ENCODE measurements around the gene CYTL1.

- PRO-cap = no peak
Measured at GRCh38 chr4:2266229-2266468, 4.2 kb upstream of the MXD4 start.

DNA sequence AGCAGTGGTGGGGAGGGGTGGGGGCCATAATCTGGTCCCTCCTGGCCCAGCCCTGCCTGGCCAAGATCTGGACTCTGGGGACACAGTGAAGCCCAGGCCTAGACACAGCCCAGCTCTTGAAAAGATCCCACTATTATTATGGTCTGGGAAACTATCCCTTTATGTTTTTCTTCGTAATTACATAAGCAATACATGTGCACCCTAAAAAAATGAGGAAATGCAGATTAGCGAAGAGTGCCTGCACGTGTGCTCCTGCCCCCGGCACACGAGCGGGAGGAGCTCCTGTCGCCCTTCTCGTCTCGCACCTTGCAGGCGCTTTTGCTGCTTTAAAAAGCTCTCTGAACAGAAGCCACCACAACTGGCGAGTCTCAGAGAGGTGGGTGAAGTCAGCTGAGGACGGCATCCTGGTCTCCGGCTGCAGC lies 28.9 kb upstream of the MXD4 start:
- PRO-cap = no peak

- PRO-cap = no peak
Measured at GRCh38 chr4:2393432-2394051, 24.9 kb downstream of the ZFYVE28 start.

GRCh38 chr4:2406816-2407404 lies 11.5 kb downstream of the ZFYVE28 start:
- PRO-cap = no peak

- PRO-cap = no peak
Measured at GRCh38 chr4:2416915-2417901, 1.2 kb downstream of the ZFYVE28 start.

- PRO-cap = no peak
Measured at GRCh38 chr4:2484679-2485515, 16.0 kb downstream of the RNF4 start.

DNA sequence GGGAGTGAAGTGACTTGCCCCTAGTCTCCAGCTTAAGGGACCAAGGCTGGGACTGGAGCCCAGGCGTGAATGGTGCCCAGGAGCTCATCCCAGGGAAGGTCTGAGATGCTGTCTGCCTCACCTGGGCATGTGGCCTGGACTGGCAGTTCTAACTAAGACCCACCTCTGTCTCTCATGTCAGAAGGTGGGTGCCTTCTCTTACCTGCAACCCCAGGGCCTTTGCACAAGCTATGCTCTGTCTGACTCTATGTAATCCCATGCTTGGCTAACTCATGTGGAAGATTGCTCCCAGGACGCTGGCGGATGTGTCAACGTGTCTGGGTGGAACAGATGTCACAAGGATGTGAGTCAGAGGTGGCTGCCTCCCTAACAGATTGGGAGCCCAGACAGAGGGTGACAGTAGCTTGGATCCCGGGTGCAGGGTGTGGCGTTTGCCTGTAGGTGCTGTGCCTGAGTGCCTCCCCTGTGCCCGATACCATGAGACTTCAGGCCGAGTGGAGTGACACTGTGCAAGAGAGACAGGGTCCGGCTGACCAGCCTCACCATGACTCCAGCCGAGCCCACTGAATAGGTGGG lies 10.7 kb downstream of the SH3BP2 start:
- PRO-cap = no peak

DNA sequence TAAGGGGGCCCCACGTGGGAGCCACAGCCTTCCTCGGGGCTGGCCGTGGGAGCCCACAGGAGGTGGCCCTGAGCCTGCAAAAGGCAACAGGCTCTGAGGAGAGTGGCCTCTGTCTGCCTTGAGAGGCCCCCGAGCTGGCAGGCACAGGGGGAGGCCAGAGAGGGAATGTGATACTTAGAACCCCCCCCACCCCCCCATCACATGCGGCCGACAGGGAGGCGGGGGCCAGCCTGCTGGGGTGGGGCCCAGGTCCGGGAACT lies 19.6 kb downstream of the SH3BP2 start:
- PRO-cap = no peak

DNA sequence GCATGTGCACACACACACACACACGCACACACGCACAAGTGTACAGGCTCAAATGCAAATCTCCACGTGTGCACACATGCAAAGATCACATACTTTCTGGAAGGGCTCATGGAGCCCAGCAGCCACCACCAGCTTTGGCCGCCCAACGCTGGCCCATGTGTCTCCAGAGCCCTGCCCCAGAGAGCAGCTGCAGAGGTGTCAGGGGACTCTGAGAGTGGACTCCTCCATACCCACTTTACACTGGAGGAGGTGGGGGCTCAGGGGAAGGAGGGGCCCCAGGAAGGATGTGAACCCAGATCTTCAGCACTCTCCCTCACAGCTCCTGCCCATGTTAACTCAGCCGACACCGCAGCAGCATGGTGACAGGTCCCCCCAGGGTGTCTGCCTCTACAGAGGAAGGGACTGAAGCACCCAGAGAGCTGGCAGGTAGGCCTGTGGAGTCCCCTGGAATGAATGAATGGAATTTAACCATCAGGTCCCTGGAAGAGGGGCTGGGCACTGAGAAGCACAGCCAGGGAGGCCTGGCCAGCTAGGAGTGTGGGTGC lies 21.7 kb downstream of the SH3BP2 start:
- PRO-cap = no peak

DNA sequence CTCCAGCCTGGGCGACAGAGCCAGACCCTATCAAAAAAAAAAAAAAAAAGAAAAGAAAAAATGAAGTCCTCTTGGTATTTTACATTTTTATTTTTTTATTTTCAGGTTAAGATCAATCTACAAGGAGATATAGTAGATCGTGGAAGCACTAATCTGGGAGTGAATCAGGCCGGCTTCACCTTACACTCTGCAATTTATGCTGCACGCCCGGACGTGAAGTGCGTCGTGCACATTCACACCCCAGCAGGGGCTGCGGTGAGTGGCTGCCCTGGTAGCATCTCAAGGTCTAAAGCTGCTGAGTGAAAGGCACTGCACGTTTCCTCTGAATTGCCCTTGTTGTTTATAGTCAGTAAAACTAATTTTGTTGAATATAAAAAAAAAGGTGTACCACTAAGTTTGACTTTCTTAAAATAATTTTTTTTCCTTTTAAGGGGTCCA lies 40.1 kb downstream of the MFSD10 start:
- PRO-cap = no peak

GRCh38 chr4:2951084-2951423 lies 12.2 kb downstream of the NOP14 start:
- PRO-cap = no peak

- PRO-cap = no peak
Measured at GRCh38 chr4:3111295-3112161, 37.0 kb downstream of the HTT start.

GRCh38 chr4:3123152-3123840 lies 48.8 kb downstream of the HTT start:
- PRO-cap = no peak

DNA sequence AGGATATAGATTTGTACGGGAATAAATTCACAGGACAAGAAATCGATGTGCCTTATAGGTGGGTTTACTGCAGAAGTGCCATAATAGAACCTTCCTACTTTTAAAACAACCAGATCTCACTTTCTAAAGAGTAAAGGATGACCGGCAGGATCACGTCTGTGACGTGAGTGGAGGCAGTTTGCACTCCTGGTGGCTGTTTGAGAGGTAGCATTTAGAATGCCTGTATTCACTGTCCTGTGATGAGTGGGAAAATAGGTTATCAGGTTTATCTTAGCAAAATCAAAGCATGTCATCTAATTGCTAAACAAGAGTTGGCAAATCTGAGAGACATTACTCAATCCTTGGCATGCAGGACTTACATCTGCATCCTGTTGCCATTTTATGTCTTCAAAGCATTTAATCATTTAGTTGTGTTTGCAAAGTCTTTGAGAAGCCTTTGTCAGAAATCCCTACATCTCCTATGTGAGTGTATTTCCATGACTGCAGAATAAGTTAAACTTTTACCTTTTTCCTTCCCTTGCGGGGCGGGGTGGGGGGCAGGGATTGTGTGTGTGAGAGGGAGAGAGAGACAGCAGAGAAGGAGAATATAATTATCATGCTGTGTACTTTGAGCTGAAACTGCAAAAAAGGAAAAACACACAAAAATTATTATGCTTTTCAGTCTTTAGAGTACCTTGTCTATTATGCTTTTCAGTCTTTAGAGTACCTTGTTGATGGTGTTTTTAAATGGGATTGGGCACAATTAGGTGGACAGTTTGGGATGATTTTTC lies 41.4 kb upstream of the MSANTD1 start:
- PRO-cap = no peak

GRCh38 chr4:3303273-3303463 lies 10.3 kb downstream of the RGS12 start:
- PRO-cap = no peak

DNA sequence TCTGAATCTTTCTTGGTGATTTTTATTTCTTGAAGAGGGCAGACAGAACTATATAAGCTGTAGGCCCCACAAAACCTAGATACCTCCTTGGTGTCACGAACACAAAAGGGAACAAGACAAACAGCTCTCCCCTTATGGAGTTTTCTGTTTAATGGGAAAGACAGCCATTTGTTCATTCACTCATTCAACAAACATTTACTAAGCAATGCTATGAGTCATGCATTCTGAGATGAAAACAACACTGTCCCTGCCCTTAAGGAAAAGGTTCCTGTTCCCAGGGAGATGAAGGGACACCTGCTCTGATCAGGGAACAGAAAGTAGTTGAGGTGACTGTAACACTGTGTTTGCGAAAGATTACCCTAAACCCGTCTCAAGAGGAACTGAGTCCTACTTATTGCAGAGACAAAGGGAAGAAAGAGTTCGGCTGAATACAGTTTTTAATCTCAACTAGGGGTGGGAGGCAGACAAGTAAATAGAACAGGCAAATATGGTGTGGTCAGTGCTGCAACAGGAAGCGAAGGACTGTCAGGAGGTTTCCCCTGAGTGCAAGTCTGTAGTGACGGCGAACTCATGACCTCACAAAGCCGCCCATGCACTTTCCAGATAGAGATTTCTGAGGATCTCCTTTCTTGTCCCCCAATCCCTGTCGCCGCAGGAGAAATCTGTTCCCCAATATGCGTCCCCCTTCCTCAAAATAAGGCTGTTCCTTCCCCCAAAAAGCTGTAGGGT lies 757 bp downstream of the STX18 start:
- PRO-cap = no peak

DNA sequence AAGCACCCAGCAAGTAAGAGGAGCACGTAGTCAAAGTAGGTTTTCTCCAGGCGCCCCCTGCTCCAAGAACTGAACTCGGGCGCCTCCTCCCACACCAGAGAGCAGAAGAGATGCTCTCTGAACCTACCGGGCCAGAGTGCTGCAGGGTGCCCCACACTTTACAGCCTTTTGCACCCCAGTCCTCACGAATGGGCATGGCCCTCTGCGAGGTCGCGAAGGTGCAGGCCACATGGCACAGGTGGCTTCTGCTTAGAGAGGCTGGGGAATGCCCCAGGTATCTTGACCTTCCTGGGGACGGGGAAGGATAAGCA lies 8.1 kb upstream of the MSX1 start:
- PRO-cap = no peak

- PRO-cap = no peak
Measured at GRCh38 chr4:4853290-4853807, 6.1 kb upstream of the MSX1 start.

DNA sequence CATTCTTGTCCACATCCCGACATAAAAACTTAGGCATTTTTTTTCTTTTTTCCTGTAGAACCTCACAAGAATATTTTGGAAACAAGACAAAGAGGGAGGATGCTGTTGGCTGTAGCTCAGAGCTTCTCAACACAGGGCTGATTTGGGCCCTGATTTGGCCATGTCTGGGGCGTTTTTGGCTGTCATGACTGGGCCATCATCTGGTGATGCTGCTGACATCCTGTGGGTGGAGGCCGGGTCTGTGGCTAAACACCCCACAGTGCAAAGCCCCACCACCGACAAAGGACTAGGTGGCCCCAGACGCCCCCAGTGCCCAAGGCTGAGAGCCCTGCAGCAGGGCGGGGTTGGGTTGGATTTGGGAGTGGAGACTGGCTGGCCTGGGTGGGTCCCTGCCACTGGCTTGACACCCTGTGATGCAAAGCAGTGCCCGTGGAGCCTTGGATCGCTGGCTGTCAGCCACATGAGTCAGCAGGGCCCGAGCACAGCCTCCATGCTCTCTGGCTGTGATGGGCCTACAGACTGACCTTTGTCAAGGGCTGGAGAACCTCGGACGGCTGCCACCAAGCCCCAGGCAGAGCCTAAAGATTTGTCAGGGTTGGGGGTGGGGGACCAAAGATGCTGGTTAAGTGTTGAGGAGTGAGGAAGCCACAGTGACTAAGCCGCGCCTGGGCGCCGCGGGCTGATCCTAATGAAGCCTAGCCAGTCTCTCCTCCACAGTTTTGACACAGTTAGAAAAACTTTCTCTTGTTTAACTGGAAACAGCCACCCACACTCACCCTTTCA lies 28.3 kb downstream of the CYTL1 start:
- PRO-cap = no peak

DNA sequence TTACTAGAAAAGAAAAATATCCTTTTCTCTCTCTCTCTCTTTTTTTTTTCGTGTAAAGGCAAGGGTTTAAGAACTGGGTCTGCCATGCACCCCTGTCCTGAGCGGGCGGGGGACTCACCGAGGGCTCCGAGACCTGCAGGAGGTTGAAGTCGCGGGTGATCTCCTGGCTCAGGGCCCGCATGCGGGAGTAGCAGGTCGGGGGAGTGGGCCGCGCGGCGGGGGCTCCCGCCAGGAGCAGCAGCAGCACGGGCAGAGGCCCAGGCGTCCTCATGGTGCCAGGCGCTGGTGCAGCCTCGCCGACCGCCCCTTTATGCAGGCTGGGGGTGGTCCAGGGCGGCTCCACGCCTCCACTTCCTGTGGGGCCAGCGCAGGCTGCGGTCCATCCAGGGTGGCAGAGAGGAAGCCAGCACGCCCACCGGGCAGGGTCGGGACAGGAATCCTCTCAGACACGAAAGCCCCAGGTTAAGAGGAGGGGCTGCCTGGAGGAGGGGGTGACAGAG lies at the start of gene CYTL1:
TSS of gene CYTL1 (minus strand) at position 284 of the 500 bp plus-strand sequence.
- PRO-cap = no peak

All from H9 (cell line).